Mammary epithelial cell (primary cell): ENCODE measurements around the gene ANXA2.

DNA sequence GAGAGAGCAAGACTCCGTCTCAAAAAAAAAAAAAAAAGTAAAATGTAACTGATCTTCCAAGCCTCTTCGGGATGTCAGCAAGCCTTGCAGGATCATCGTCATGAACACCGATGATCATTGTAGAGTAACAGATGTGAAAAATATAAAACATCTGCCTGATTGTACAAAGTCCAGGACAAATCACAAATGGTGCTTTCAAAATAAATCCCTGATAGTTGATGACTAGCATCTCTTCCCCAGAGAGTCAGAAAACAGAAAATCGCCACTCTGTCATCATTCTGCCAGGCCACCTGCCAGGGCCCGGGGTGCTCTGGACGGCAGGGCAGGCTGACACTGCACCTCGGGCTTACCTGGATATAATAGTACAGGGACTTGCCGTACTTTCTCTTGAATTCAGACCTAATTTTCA, 49.1 kb downstream of the ANXA2 start:
- CAGE, long polyA plus RNA, result no peak
- RRBS, result no CpG with 5 or more reads among the region's 9 CpGs

- CAGE, long polyA plus RNA, result no peak
- RRBS, result under 1% methylated on average over 15 of the region's 81 CpGs
Observed at GRCh38 chr15:60397328-60398385, at the start of gene ANXA2. ANXA2 (minus strand) TSS chr15:60397986.

DNA sequence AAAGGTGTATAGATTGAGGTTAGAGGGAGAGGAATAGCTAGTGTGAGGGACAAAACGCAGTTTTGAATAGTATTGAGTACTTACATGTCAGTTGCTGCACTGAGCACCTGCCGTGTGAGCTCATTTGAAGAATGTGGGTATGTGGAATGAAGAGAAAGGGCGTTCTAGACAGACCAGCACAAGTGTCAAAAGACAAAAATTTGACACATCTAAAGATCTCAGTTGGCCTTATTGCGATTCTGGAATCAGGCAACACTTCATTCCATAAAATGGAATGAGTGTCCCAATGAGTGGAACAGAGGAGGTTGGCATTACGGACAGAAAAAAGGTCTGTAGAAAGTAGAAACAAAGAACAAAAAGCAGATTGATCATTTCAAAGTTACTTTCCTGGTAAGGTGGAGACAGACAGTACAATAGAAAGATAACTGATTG, 858 bp upstream of the ICE2 start:
- CAGE, long polyA plus RNA, result no peak
- RRBS, result no CpG with 5 or more reads among the region's 5 CpGs

- CAGE, long polyA plus RNA, result no peak
- RRBS, result no CpG with 5 or more reads among the region's 1 CpG
Observed at GRCh38 chr15:60495776-60496240, 16.9 kb upstream of the ICE2 start.

DNA sequence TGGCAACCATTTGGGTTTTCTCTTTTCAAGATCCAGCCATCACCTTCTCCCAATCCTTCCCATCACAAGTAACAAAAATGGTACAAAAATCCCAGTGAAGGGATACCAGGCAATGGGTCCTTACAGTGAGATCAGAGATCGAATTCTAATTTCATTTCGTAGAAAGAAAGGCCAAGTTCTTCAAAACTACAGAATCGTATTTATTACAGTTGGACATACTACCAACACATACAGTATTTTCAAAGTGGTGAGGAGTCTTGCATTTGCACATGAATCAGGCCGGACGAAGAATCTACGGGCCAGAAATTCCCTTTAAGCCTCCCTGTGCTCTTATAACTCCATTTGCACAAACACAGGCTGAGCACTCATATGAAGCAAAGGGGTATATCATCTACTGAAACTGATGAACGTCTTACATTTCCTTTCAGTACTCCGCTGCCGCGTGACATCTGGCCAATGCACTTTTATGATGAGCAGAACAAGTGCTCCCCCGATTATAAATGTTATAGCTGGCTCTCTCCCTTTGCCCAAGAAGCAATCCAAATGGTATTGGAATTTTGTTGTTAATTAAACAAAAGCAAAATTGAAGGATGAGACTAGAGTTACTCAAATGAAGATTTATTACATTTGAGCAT, 110.2 kb upstream of the ICE2 start:
- CAGE, long polyA plus RNA, result no peak
- RRBS, result no CpG with 5 or more reads among the region's 11 CpGs

GRCh38 chr15:60592355-60593285, 113.7 kb upstream of the ICE2 start:
- CAGE, long polyA plus RNA, result no peak
- RRBS, result 2% methylated on average over 30 of the region's 95 CpGs

DNA sequence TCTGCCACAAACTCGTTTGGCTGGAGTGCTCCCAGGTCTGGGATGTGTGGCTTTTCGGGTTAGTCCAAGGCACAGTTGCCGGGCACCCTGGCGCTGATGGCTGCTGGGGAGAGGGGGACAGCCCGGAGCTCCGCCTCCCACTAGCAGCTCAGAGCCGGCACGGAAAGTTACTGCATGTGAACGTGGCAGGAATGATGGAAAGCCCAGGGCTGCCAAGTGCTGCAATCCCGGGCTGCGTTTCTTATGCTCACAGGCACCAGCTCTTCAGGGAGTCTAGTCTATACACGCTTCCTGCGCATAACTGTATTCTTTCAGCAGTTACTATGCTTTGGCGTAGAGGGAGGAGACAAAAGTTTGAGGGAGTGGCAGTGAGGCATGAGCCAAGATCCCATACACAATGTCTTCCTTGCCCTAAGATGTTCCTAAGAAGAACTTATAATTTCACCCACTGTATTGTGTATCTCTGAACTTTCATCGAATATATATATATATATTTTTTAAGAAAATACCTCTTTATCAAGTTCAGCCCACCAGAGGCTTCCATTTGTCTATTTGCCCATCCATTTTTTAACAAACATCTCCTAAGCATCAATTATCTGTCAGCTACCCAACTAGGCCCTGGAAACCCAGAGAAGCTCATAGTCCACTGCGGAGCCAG, 141.9 kb upstream of the ICE2 start:
- CAGE, long polyA plus RNA, result no peak
- RRBS, result 79% methylated on average over 7 of the region's 16 CpGs

- CAGE, long polyA plus RNA, result no peak
- RRBS, result no CpG with 5 or more reads among the region's 4 CpGs
Observed at GRCh38 chr15:60757825-60758261, 278.9 kb upstream of the ICE2 start.

- CAGE, long polyA plus RNA, result no peak
- RRBS, result no CpG with 5 or more reads among the region's 5 CpGs
Observed at GRCh38 chr15:60787871-60788410, 309.0 kb upstream of the ICE2 start.

DNA sequence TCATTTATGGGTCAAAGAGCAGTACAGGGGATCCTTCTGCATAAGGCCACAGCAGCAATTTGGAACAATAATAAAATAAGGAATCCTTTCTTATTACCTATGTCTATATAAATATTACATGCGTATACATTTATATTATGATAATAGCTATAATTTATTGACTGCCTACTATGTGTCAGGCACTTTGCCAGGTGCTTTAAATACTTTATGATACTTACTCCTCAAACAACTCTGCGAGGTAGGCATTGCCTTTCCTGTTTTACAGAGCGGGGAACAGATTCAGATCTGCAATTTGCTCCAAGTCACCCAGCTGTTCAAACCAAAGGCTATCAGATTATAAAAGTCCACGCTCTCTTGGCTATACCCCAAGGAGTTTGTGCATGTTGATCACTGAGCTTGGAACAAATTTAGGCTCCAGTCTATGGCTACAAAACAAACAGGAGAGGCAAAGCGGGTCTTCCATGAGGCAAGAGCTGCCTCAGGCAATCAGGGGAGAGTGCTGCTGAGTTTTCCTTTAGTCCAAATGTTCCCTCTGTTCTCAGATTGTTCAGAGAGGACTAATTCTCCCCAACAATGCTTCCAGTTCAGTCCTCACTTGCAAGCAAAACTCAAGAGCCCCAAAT, 196.2 kb downstream of the RORA start:
- CAGE, long polyA plus RNA, result no peak
- RRBS, result no CpG with 5 or more reads among the region's 5 CpGs

DNA sequence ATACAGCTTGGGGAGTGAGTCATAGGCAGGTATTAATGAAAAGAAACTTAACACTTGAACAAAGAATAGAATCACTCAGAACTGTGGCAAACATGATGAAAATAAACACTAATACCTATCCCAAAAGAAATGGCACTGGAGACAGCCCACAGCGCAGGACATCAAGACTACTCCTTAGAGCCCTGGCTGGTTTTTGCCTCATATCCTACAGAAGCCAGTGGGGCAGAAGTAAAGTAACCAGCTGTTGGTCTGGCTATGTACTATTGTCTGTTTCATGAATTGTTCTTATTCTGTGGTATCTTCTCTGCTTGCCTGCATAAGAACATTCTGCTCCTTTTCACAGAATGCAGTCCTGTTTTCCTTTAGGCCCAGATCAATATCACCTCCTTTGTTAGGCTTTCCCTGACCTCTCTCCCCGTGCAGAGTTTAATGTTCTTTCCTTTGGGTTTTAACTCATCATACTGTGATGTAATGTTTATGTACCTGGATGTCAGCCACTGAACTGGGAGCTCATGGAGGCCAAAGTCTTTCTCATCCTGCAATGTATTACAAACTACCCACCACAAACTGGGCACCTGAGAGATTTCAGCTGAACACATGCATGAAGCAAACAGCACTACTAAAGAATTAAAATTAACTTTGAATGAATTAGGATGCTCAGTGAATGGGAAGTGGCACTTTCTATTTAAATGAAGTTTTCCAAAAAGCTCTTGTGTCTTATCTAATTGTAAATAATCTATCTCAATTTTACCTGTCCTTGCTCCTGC, 192.7 kb upstream of the RORA start:
- CAGE, long polyA plus RNA, result no peak
- RRBS, result no CpG with 5 or more reads among the region's 2 CpGs

DNA sequence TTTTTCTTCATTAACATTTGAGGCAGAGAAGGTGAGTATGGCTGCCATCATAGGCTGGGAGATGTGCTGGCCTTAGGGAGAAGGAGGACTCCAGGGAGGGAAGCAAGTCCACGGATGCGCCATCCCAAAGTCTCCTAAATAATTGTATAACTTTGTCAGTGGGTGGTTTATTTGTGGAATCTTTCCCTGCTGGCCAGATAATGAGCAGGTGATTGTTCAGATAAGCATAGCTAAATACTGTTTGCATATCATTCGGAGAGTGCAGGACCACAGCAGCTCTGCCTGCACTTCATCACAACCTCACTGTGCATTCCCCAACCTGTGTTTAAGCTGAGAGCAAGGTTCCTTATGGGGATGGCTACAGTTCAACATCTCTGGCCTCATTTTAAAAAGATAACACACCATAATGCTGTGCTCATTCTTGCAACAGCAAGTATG, 271.8 kb upstream of the RORA start:
- CAGE, long polyA plus RNA, result no peak
- RRBS, result no CpG with 5 or more reads among the region's 3 CpGs

DNA sequence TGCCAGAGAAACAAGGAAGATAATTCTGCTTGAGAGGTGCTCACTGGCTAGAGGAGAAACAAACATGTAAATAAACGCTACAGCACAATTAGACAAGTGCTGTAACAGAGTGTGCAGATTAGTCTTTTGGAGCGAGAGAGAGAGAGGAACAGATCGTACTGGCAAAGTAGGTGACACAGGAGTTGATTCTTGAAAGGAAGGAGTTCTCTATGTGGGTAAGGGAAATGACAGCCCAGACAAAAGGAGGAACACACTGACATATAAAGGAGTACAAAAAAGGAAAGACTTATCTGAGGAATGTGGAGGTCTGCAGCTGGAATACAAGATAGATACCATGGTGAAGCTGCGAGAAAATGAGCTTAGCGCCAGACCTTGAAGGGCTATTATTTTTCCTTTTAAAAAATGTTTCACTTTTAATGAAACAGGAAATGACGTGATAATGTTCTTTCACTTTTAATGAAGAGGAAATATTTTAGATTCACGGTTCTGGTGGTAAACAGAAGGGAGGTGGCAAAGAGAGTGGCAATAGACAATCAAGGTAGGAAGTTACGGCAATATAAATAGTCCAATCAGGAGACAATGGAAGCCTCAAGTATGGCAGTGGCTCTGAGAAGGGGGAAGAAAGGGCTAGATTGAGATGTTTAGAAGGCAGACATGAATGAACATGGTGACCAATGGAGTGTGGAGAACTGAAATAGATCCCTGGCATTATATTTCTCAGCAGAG, 202.9 kb downstream of the VPS13C start:
- CAGE, long polyA plus RNA, result no peak
- RRBS, result no CpG with 5 or more reads among the region's 8 CpGs

- CAGE, long polyA plus RNA, result no peak
- RRBS, result no CpG with 5 or more reads among the region's 17 CpGs
Observed at GRCh38 chr15:62056696-62057316, 3.4 kb downstream of the VPS13C start.

DNA sequence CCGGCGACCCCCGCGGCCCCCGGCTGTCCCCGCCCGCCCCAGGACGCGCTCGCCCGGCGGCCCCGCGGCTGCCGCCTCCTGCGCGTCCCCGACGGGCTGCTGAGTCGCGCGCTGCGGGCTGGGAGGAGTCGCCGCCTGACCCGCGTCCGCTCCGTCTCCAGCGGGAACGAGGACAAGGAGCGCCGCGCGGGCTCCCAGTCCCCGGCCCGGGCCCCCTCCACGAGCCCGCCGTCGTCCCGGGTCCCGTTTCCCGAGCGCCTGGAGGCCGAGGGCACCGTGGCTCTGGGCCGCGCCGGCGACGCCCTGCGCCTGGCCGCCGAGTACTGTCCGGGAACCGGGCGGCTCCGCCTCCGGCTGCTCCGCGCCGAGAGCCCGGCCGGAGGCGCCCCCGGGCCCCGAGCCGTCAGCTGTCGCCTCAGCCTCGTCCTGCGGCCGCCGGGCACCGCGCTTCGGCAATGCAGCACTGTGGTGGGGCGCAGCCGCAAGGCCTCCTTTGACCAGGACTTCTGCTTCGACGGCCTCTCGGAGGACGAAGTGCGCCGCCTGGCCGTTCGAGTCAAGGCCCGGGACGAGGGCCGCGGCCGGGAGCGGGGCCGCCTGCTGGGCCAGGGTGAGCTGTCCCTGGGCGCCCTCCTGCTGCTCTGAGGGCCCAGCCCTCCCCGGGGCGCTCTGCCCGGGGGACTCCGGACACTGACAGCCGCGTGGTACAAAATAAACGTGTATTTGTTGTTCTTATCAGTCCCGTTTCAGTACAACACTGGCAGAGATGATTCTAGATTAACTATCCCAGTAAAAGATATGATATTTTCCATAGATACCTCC, 1.5 kb downstream of the C2CD4A start:
- CAGE, long polyA plus RNA, result no peak
- RRBS, result 2% methylated on average over 5 of the region's 103 CpGs

GRCh38 chr15:62439671-62440095, 49.3 kb downstream of the TLN2 start:
- CAGE, long polyA plus RNA, result no peak
- RRBS, result no CpG with 5 or more reads among the region's 3 CpGs

GRCh38 chr15:62472925-62473386, 82.6 kb downstream of the TLN2 start:
- CAGE, long polyA plus RNA, result no peak
- RRBS, result no CpG with 5 or more reads among the region's 3 CpGs

- CAGE, long polyA plus RNA, result no peak
- RRBS, result no CpG with 5 or more reads among the region's 4 CpGs
Observed at GRCh38 chr15:62545877-62546724, 155.8 kb downstream of the TLN2 start.

DNA sequence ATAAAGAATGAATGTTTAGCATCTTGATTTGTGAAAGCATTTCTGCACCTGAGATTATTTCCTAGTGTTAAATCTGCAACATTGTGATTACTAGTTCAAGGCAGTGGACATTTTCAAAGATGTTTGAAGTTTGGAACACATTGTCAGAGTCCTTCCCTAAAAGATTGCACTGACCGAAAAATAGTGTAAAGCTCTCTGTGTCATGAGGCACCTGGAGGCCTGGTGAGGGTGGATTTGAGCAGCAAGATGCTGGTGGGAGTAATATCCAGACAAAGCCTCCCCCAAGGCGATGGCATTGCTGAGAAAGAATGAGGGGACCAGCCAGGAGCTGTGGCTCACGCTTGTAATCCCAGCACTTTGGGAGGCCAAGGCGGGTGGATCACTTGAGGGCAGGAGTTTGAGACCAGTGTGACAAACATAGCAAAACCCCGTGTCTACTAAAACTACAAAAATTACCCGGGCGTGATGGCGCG, 176.9 kb downstream of the TLN2 start:
- CAGE, long polyA plus RNA, result no peak
- RRBS, result no CpG with 5 or more reads among the region's 9 CpGs

- CAGE, long polyA plus RNA, result no peak
- RRBS, result no CpG with 5 or more reads among the region's 6 CpGs
Observed at GRCh38 chr15:62812238-62812704, 230.3 kb upstream of the TPM1 start.